Neutrophil (primary cell): ENCODE data around the genes ITGAX and ARMC5.

DNA sequence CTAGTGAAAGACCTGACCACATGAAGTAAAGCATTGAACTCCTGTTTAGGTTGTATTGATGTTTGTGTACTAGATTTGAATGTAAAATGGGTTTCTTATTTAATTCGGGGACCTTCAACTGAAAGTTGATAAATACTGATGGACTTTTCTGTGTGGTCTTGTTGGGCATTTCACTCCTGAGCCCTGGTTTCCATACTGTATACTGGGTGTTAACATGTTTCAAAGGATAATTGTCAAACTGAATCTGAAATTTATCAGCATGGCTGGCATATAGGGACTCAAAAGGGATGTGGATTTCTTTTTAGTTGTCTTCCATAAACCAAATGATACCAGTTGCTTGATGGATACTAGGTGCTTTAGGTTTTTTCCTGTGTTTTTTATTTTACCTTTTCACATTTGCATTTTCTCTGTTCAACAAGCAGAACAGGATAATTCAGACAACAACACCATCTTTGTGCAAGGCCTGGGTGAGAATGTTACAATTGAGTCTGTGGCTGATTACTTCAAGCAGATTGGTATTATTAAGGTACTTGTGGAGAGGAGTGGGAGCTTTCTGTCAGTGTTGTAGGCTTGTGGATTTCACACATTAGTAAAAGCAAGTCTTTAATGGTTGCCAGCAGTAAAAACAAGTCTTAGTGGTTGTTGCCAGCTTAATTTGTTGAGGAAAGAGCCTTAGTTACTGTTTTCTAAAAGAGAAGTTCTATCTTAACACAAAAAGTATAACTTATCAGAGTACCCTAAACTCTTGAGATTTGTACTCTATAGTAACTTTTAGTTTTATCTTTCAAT, 9.0 kb downstream of the FUS start:
- PRO-cap, result no peak

GRCh38 chr16:31201427-31202014, 1.0 kb downstream of the PYCARD start:
- PRO-cap, result no peak

DNA sequence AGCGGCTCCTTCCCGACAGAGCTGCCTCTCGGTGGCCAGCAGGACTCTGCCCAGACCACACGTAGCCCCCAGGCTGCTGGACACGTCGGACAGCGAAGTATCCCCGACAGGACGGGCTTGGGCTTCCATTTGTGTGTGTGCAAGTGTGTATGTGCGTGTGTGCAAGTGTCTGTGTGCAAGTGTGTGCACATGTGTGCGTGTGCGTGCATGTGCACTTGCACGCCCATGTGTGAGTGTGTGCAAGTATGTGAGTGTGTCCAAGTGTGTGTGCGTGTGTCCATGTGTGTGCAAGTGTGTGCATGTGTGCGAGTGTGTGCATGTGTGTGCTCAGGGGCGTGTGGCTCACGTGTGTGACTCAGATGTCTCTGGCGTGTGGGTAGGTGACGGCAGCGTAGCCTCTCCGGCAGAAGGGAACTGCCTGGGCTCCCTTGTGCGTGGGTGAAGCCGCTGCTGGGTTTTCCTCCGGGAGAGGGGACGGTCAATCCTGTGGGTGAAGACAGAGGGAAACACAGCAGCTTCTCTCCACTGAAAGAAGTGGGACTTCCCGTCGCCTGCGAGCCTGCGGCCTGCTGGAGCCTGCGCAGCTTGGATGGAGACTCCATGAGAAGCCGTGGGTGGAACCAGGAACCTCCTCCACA, 23.2 kb upstream of the ITGAX start:
- PRO-cap, result no peak

DNA sequence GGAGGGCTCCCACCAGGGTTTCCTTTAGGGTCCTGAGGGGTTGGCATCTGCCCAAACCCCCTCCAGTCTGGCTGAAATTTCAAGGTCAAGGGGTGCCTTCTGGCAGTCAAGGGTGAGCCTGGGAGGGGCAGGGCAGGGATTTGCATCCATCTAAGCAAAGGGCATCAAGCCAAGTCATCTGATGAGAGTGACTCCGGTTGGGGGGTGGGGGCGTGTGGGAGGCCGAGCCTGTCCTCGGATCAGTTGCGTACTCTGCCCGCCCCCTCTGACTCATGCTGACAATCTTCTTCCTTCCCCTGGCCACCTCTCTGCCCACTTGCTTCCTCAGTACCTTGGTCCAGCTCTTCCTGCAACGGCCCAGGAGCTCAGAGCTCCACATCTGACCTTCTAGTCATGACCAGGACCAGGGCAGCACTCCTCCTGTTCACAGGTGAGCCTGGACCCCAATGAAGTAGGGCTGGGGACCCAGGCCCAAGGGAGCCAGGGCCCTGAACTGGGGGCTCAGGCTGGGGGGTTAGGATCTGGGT, at the start of gene ITGAX:
Gene ITGAX (plus strand): TSS at position 315 of the 527 bp plus-strand sequence.
- PRO-cap, result bidirectional peak, plus-strand start at position 327 of the sequence, minus-strand start at position 159 of the sequence

DNA sequence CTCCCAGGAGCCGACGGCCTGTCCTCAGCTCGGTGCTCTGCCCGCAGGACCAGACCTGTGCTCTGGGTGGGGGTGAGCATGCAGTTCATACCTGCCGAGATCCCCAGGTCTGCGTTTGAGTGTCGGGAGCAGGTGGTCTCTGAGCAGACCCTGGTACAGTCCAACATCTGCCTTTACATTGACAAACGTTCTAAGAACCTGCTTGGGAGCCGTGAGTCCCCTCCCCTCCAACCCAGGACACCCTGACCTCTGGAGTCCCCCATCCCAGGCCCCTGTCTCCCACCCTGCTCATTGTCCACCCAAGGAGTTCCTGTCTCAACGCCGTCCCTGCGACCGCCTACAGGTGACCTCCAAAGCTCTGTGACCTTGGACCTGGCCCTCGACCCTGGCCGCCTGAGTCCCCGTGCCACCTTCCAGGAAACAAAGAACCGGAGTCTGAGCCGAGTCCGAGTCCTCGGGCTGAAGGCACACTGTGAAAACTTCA, 16.4 kb downstream of the ITGAX start:
- PRO-cap, result no peak

GRCh38 chr16:31458509-31459563, at the start of gene ARMC5:
Gene ARMC5, plus strand, starts transcription at chr16:31459501.
- PRO-cap, result bidirectional peak, plus-strand start at chr16:31459488, minus-strand start at chr16:31459326

DNA sequence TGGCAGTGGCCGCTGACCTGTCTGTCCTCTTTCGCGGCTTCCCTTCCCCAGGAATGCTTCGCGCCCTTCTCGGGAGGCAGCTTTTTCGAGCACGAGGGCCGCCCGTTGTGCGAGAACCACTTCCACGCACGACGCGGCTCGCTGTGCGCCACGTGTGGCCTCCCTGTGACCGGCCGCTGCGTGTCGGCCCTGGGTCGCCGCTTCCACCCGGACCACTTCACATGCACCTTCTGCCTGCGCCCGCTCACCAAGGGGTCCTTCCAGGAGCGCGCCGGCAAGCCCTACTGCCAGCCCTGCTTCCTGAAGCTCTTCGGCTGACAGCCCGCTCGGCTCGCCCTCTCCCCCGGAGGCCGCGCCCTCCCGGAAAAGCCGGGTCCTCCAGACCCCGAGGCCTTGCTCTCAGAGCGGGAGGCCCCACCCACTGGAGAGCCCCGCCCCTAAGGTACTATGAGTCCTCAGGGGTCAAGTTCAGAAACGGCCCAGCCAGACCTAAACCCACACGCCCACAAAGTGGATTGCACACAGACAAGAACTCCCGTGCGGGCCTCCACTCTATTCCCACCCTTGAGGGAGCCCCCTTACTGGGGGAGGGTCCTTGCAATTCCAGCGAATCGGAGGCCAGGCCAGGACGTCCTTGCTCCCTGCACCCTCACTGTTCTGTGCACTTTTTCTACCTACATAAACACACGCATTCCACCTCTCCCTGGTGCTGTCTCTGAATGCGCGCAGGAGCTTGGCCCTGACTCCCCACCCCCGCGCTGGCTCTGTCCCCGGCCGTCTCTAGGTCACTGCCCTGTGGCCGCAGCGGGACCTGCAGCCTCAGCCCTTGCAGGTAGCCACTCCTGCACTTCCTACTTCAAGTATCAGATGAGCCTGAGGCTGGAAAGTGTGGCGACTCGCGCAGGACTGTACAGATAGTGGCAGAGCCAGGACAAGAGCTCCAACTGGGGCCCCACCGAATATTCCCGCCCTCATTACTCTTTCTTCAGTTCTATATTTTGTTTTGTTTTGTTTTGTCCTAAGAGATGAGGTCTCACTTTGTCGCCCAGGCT, 5.3 kb upstream of the SLC5A2 start:
- PRO-cap, result no peak

DNA sequence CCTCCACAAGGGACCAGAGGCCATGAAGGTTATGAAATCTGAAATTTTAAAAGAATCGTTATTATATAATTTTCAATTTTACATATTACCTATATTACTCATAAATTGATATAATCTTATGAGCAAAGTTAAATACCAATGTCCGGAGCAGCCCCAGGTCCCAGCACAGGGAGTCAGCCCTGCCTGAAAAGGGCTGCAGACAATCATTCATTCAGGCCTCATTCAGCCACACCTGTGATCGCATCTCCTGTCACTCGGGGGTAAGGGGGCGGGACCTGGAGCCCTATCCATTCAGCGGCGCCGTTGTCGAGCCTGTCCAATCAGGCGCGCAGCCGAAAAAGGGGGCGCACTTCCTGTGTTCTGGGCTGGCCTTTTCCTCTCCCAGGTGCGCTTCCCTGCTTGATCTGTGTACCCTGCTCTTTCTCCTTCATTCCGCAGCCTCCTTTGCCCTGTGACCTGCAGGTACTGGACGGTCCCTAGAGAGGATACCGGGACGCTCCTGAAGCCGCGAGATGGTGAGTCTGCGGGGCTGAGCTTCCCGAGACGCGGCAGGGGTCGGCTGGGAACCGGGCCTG, 12.7 kb upstream of the KRBOX5 start:
- PRO-cap, result no peak

DNA sequence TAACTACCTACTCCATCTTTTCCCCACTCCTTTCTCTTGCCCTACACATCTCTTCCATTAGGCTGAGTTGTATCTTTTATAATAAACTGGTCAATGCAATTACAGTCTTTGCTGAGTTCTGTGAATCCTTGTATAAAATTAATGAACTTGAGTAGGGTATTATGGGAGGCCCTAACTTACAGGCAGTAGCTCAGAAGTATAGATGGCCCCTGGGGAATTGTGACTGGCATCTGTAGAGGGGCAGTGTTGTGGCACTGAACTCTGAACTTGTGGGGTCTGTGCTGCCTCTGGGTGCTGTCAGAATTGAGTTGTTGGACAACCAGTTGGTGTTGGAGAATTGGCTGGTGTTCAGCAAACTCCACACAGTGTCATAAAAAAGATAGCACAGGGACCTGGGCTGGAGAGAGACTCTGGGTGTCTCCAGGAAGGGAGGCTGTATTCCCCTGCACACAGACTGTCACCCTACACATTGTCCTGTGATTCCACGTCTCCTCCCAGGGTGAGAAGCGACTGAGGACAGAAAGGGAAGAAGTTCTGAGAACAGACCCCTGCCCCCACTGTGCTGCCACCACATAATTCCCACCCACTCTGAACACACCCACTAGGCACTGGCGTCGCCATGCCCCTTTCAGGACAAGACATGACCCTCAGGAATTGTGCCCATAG, 2.5 kb downstream of the KRBOX5 start:
- PRO-cap, result no peak

- PRO-cap, result no peak
These were observed 267 bp upstream of the ZNF267 start for GRCh38 chr16:31873393-31873687.

GRCh38 chr16:33706909-33707570, 247.6 kb downstream of the TP53TG3F start:
- PRO-cap, result no peak

DNA sequence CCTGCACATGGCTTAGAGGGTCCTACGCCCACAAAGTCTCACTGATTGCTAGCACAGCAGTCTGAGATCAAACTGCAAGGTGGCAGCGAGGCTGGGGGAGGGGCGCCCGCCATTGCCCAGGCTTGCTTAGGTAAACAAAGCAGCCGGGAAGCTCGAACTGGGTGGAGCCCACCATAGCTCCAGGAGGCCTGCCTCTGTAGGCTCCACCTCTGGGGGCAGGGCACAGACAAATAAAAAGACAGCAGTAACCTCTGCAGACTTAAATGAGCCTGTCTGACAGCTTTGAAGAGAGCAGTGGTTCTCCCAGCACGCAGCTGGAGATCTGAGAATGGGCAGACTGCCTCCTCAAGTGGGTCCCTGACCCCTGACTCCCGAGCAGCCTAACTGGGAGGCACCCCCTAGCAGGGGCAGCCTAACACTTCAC, 2009.6 kb downstream of the TP53TG3F start:
- PRO-cap, result no peak

DNA sequence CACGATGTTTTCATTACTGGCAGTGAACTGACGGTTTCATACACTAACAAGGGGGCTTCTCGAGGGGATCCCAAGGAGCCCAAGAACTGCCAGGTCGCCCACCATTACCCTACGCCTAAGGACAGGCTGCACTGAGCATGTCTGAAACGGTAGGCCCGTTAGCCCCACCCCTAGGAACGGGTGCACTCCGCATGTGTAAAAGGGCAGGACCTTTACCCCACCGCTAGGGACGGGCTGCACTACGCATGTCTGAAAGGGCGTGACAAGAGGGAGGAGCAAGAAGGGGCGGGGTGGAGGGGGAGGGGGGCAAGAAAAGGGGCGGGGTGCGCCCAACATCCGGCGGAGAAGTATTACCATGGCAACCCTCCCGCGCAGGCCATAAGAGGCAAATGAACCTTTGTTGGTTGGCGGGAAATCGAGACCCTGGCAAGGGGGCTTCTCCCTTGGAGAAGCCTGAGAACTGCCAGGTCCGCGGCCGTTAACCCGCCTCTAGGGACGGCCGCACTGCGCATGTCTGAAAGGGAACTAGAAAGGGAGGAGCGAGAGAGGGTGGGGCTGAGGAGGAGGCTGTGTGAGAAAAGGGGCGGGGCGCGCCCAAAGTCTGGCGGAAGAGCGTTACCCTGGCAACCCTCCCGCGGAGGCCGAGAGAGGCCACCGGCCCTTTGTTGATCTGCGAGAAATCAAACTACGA, 2046.7 kb downstream of the TP53TG3F start:
- PRO-cap, result no peak

- PRO-cap, result no peak
These were observed 40.6 kb downstream of the SHCBP1 start for GRCh38 chr16:46580494-46581000.

- PRO-cap, result no peak
These were observed 28.4 kb upstream of the SHCBP1 start for GRCh38 chr16:46649383-46650194.

DNA sequence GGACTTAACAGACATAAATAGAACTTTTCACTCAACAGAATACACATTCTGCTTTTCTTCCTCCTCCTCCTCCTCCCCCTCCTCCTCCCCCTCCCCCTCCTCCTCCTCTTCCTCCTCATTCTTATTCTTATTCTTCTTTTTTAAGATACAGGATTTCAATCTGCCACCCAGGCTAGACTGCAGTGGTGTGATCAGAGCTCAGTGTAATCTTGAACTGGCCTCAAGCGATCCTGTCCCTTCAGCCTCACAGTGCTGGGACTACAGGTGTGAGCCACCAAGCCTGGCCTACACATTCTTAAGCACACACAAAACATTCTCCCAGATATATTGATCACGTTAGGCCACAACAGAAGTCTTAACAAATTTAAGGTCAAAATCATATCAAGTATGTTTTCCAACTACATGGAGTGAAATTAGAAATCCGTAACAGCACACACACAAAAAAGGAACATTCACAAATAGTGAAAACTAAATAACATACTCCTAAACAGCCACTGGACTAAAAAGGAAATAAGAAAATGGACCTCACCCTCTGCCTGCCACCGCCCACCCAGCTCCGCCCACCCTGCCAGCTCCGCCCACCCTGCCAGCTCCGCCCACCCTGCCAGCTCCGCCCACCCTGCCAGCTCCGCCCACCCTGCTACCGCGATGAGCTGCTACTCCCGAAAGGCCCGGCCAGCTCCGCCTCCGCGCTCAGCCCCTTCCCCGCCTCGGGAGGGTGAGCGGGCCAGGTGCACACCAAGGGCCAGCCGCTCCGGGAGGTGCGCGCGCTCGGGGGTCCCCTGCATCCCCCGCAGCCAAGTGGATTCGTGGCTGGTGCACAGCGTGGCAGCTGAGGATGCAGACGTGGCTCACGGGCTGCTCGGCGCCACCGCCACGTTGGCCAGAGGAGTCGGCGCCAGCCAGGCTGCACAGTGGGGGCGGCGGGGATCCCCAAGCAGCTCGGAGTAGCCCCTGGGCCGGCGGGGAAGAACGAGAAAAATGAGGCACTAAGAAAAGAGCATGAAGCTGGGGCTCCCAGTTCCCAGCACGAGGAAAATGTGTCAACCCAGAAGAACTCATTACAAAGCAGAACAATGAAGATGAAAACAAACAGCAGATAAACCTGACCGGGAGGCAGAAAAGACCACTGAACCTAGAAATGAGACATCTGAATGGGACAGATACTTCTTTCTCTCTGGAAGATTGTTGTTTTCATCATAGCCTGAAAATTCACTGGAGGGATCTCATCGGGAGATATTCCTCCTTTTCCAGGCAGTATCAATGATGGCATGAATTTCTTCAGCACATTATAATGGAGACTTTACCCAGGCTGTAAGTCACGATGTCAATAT, 41.1 kb downstream of the C16orf87 start:
- PRO-cap, result no peak

GRCh38 chr16:47142354-47143311, 1.1 kb downstream of the NETO2 start:
- PRO-cap, result no peak

DNA sequence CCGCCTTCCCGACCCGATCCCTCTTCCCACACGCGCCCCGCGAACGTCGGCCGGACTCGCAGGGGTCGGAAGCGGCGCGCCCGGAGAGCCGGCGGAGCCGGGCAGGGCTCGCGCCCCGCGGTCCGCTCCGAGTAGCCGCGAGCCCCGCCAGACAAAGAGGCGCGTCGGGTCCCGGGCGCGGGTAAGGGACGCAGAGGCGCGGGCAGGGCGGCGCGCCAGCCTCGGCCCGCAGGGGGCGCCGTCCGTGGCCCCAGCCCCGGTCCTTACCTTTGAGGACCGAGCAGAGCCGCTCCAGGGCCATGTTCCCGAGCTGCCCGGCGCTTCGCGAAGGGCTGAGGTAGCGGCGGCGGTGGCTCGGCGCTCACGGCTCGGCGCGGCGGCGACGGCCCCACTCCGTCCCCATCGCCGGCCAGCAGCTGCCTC, 422 bp downstream of the NETO2 start:
- PRO-cap, result no peak

- PRO-cap, result no peak
These were observed 147.6 kb upstream of the NETO2 start for GRCh38 chr16:47291185-47292002.

DNA sequence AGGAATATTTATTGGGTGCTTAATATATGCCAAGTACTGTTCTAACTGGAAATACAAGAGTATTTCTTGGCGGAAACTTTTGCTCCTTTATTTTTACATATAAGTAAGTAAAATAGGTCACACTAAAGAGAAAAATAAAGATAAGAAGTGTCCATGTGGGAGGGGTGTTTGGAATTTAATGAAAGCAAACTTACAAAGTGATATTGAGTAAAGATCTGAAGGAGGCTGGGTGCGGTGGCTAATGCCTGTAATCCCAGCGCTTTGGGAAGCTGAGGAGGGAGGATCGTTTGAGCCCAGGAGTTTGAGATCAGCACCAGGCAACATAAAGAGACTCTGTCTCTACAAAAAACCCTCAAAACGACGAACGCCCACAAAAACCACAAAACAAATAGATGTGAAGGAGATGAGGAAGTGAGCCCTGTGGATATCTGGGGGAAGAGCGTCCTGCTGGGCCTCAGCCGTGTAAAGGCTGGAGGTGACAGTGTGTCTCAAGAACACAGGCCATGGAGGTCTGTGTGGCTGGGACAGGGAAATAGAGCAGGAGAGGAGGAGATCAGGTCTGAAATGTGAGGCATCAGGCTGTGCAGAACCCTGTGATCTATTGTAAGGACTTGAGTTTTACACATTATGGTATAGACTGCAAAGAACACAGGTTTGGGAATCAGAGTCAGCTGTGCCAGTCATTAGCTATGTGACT, 68.8 kb downstream of the ITFG1 start:
- PRO-cap, result no peak